ENCODE measurements around a stretch of chr10.

DNA sequence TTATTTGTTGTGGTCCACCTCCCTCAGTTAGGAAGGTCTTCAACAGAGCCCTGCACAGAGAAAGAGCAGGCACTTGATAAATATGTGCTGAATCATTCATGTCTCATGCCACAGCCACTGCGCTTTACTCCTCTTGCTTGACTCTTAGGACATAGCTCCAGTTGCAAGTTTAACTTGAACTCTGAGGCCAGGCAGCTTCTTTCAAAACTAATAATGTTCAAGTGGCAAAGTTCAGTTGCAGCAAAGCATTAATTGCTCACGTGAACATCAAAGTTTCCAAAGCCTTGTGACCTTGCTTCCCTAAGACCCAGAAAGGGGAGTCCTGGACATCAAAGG is 22.0 kb upstream of the TECTB start:
- PRO-cap: no peak

- PRO-cap: no peak
Measured at GRCh38 chr10:112329976-112330878, 43.7 kb upstream of the ACSL5 start.

DNA sequence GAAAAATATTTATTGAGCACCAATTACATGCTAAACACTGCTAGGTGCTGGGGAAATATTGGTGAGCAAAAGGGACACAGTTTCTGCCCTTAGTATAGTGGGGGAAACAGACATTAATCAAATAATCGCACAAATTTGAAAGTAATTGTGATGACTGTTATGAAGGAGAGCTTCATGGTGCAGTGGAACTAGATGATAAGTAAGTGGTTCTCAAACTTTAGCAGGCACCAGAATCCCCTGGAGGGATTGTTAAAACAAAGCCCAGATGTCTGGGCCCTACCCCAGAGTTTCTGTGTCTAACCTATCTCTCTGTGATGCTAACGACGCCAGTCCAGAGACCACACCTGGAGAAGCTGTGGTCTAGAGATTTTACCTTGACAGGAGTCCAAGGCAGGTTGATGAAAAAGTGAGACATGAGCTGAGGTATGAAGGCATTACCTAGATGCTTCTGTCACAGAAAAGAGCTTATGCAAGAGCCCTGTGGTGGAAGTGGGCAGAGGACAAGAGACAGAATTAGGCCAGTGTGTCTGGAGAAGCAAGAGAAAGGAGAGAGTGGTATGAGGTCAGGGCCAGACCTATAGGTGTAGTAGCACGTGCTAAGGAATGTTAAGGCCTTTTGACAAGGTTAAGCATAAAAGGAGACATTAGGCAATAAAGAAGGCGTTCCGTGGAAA is 184.4 kb upstream of the TCF7L2 start:
- PRO-cap: no peak

GRCh38 chr10:112793317-112794074 is 156.6 kb upstream of the TCF7L2 start:
- PRO-cap: no peak

DNA sequence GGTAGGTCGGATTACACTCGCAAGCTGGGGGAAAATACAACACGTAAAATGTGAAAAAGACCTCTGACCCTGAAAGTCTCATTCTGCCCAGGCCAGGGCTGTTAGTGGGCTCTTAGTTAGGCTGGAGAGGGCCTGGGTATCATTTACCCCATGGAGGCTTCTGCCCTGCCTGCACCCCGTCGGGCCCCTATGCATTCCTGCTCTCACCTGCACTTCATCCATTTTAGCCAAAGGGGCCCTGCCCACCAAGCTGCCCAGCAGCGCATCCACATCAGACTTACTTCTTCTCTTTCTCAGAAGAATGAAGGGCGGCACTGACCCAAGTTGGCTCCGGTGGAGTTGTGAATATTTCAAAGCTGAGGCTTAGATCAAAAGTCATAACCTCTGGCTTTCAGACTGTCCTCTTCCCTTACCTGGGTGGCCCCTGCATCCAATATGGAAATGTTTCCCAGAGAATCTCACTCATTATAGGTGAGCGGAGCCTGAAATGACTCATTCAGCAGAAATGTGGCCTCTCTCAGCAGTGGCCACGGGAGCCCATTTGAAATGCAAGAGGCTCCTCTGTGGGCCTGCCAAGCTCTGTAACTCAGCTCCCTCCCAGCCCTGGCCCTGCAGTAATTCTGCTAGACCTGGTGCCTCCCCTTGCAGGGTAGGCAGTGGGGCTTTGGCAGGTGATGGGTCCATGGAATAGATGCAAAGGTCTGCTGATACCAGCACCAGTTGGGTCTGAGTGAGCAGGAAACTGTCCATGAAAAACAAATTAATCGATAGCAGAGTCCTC is 117.6 kb upstream of the TCF7L2 start:
- PRO-cap: no peak

GRCh38 chr10:112913808-112914282 is 36.2 kb upstream of the TCF7L2 start:
- PRO-cap: no peak

DNA sequence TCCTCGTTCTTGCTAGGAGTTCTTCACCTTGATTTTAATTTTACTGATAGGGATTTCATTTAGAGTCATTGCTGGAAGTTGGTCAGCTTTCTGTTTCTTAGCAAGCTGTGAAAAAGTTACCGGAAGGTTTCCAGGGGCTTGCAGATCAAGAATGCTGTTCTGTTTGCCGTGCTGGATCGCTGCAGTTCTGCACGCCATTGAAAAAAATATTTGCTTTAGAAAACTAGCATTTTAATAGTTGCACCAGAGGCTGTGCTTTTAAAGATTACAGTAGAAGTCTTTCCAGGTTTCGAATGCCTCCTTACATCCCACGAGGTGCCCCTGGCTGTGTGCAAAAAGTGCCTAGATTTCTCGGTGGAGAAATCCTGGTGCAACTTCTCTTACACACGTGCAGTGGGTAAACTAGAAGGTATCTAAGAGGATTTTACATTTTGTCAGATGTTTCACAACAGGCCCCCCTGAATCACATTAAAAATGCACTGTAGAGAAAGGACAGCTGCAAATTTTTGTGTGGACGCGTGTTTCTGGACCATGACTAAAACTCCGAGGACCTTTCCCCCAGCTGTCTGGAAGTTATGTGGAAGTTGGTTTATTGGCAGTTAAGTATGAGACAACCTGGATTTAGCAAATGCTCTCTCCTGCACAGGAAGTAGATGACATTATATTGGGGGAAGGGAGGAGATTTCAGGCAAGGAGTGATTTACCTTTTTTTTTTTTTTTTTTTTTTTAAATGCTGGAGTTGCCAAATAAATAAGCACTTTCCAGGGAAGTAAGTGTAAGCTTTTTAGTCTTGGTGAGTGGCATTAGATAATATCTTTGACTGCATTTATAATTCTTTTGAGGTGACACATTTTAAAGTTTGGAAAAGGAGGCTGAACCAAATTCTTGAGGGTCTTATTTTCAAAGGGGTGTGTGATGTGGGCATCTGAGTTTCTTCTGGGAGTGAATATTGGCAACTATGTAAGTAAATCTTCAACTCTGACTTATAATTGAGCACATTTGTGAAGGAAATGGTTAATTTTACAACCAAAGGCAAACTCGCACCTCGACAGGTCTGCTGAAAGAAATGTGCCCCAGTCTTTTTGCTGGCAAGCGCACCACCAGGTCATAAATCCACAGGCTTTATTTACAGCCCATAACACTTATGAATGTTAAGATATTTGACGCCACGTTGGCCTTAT is 6.0 kb downstream of the TCF7L2 start:
- PRO-cap: no peak

- PRO-cap: no peak
Measured at GRCh38 chr10:113021521-113022287, 71.7 kb downstream of the TCF7L2 start.

DNA sequence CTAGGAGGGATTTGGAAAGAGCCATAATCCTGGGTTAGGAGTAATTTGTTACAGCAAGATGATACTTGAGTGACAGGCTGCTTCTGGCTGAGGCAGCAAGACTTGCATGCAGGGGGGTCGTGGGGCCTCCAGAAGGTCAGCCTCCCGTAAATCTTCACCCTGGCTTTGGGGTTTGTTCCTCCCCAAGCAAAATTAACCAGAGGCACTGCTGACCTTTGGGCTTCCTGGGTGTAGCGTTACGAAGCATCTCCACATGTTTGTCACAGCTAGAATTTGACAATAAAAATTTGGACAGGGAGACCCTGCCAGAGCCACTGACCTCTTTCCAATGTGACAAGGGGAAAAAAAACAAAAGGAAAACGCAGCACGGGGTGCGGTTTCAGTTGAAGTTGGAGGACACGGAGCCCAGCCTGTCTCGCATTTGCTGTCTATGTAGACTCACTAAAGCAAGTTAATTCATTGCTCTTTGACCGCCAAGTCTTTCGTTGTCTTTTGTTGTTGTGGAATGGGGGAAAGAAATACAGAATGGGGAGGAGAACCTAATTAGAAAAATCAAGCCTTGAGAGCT is 78.2 kb downstream of the TCF7L2 start:
- PRO-cap: no peak

DNA sequence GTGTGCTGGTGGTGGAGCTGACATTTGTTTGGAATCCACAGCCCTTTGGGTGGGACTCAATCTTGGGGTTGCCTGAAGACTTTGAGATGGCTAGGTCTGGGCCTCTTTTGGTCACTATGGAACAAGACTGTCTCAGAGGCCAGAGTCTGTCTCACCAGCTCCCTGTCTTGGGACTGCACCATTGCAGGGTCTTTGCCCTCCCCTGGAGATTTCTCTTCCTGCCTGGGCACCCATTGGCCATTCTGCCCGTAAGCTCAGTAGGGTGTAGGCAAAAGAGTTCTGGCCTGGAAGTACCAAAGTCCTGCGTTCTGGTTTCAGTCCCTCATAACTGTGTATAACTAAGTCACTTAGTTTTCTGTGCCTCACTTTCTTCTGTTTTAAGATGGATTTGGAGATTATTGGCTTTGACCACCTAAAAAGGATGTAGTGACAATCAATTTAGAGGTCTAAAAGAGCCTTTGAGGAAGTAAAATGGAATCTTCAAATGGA is 80.8 kb downstream of the TCF7L2 start:
- PRO-cap: no peak

- PRO-cap: no peak
Measured at GRCh38 chr10:113053606-113054385, 103.7 kb downstream of the TCF7L2 start.

- PRO-cap: no peak
Measured at GRCh38 chr10:113091597-113092445, 141.8 kb downstream of the TCF7L2 start.

DNA sequence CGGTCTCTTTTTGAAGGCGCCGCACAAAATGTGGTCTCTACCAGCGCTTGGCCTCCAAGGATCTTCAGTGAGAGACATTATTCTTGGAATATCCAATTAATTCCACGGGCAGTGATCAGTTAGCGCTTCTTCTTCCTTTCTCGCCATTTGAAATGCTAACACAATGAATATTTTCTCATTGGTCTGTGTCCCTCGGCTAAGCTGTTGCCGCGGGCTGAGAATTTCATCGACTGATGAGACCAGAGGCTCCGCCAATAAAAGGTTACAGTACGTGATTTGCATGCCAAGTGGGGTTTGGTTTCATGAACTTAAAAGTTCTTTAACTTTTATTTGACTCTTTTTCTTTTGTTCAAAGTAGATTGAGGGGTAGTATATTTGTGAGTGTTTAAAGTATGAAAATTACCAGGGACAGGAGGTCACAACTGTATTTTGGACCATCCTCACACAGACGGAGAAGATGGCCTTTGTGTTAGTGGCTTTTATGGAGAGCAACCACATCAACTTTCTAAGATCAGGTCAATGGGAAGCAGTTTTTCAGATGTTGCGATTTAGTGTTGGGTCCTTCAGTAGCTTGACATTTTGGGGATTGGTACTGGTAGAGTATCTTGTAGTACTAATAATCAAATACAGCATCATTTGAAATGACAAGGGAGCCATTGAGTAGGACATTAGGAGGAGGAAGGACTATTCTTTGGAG is 170.0 kb downstream of the TCF7L2 start:
- PRO-cap: no peak

- PRO-cap: no peak
Measured at GRCh38 chr10:113152201-113152899, 202.3 kb downstream of the TCF7L2 start.

DNA sequence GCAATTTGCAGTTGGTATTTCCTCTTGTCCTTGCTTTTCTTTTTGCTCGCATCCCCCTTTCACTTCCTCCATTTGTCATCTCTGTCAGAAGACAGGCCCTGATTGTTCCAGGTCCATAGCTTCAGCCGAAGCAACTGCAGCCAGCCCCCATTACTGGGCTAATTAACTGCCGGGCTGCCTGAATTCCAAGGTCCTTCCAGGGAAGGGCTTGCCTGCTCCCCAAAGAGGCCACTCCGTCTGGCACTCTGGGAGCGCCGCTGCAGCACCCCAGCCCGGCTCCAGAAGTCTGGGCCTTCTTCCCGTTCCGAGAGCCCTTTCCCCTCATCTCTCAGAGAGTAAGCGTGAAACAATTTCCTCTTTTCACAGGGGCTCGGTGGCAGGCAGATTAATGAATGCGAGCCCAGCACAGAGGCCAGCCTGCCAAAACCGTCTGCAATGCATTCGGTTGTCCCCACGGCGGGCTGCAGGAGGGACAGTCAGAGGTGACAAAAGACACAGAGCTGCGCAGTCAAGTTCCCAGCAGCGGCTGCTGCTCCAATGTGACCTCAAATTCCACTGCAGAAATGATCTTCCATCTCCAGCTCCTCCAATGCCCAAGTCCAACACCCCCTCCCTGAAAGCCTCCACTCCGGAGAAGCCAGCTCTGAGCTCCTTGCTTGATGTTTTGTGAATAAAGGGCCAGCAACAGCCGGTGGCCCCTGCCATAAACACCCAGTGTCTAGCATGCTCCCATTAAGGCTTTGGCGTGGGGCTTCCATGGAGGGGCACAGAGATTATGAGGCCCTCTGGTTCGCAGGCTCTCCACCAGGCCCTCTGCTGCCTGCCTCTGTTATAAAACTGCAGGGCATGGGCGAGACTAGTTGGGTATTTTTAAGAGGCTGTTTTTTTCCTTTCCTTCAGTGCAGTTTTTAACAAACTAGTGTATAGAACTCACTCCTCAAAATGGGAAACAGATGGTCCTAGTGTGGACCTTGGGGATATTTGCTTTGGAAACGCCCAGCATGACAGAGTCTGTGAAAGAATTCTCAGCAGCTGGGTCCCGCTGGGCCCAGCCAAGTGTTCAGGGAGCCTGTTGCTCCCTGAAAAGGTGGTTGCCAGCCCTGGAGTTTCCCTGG is 279.2 kb upstream of the HABP2 start:
- PRO-cap: unidirectional peak, minus-strand start at position 290 of the sequence

GRCh38 chr10:113450468-113450841 is 102.4 kb upstream of the HABP2 start:
- PRO-cap: no peak

GRCh38 chr10:113455836-113456307 is 97.0 kb upstream of the HABP2 start:
- PRO-cap: no peak

- PRO-cap: no peak
Measured at GRCh38 chr10:113553940-113554641, 1.2 kb downstream of the HABP2 start.

GRCh38 chr10:113591924-113592812 is 39.3 kb downstream of the HABP2 start:
- PRO-cap: no peak

DNA sequence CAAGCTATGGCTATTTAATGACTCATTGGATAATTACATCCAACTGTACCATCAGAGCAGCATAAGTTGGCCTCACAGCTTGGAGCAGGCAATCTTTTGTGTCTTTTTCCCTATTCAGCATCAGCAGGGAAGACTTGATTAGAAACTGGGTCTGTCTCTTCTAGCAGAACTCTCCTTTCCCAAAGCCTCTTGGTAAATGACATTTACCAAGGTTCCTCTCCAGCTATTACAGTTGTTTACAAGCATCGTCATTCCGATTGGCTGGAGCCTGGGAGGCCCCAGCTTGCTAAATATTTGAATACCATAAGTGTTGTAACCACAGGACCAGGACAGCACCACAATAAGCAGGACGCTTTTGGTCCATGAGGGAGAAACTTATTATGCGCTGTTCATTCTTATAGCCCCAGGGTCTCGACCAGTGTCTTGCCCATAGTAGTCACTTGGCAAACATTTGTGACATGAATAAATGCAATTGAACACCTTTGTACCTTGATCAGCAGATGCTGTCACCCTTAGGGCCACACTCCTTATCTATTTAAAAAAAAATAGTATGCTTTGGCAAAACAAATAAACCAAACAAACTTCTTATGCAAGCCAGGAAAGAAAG is 33.0 kb downstream of the NRAP start:
- PRO-cap: no peak